SP-49 (cell line): ENCODE measurements around the genes USP17L15, USP17L27 and USP17L29.

DNA sequence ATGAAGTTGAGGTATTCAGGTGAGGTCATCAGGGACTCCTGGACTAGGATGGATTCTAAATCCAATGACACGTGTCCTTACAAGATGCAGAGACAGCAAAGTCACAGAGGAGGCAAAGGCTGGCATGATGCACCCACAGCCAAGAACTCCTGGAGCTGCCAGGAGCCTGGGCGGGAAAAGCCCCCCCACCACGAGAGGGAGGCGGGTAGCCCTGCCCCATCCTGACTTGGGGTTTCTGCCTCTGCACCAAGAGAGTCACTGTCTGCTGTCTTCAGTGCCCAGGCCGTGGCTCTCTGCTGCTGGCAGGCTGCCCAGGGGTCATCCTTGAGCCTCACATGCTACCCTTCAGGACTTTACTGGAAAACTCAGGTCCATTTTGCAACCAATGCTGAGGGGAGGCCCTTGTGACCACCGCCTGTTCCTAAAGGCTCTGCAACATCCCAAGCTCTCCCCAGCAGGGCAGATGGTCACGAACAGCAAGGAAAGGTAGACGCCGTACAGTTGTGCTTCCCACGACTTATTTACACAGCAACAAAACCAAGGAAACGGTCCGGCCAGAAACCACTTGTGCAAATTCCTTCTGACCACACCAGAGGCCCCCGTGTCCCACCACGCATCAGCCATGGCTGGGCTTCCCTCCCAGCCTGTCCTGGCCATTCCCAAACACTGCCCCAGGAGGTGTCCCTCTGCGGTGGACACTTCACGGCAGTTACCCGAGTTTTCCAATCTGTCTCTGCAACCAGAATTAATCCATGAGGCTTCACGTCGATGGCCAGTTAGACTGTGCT, 56.9 kb downstream of the ACOX3 start:
- PRO-cap: no peak

DNA sequence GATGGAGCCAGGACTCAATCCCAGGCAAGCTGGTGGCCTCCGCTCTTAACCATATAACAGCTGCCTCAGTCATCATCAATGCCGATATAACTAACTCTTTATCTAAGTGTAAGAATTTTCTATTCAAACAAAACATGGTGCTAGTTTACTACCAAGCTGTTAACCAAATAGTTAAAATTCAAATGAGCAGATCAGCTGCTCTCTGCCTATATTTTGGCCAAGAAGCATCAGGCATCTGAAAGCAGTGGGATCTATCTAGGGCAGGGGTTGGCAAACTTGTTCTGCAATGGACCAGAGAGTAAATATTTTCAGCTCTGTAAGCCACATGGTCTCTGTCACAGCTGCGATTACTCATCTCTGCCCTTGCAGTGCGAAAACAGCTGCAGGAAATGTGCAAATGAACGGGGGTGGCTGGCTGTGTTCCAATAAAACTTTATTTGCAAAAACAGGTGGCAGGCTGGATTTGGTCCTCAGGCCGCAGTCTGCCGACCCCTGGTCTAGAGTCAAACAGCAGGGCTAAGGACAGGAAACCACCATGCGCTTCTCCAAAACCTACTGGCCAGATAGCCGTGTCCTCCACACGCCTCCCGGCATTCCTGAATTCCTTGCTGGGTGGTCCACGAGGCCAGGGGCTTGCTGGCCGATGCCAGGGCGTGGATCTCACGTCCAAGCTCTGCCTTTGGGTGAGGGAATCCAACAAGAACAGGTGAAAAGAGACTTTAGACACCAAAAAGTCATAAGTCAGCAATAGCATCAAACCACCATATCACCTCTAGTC, 48.6 kb downstream of the ACOX3 start:
- PRO-cap: no peak

GRCh38 chr4:8439162-8439771, 1.3 kb downstream of the ACOX3 start:
- PRO-cap: no peak

- PRO-cap: no peak
Observed at GRCh38 chr4:8442798-8443418, 2.3 kb downstream of the TRMT44 start.

DNA sequence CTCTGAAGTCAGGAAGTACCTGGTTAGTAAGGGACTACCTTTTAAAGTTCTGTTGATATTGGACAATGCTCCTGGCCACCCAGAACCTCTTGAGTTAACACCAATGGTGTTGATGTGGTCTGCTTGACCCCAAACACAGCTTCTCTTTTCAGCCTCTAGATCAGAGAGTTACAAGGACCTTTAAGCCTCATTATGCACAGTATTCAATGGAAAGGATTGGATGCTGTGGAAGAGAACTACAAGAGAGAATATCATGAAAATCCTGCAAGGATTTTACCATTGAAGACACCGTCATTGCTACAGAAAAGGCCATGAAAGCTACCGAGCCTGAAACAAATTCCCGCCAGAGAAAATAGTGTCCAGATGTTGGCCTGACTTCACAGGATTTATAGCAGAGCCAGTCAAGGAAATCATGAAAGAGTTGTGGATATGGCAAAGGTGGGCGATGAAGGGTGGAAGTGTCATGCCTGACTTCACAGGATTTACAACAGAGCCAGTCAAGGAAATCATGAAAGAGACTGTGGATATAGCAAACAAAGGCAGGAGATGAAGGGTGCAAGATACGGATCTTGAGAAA, 16.9 kb downstream of the TRMT44 start:
- PRO-cap: no peak

- PRO-cap: no peak
Observed at GRCh38 chr4:8473802-8474235, 33.2 kb downstream of the TRMT44 start.

GRCh38 chr4:9234086-9234488, at the start of gene USP17L15:
USP17L15 (plus strand) TSS chr4:9234385.
- PRO-cap: no peak

GRCh38 chr4:9343975-9344425, at the start of gene USP17L27:
USP17L27 (plus strand) TSS chr4:9344148.
- PRO-cap: no peak

DNA sequence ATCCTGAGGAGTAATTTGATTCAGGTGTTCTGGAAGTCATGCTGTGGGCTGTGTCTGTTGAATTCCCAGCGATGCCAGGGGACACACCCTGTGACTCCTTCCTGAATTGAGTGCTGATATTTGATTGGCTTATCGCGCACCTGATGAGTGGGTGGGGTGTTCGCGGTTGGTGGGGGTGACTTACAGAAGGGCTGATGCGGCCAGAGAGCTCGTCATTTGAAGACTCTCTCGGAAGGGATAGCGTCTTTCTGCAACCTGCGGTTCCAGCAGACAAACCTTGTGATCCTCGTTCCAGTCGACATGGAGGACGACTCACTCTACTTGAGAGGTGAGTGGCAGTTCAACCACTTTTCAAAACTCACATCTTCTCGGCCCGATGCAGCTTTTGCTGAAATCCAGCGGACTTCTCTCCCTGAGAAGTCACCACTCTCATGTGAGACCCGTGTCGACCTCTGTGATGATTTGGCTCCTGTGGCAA, at the start of gene USP17L29:
USP17L29 (plus strand) TSS at position 301 of the 478 bp plus-strand sequence.
- PRO-cap: no peak

GRCh38 chr4:9604818-9605443, 160.7 kb downstream of the DEFB131A start:
- PRO-cap: unidirectional peak, minus-strand start at chr4:9604907

- PRO-cap: no peak
Observed at GRCh38 chr4:10118976-10119500, 2.4 kb upstream of the WDR1 start.

DNA sequence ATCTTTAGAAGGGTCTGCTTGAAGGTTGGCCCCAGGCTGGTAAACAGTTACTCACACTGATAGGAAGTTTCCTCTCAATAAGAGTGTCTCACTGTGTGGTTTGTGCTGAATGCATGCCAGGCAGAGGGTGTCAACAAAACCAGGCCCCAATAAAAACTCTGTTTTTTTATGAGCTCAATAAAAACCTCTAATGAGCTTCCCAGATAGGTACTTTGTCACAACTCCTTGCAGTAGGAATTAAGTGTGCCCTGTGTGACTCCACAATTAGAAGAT, 35.4 kb downstream of the ZNF518B start:
- PRO-cap: no peak

- PRO-cap: no peak
Observed at GRCh38 chr4:10439801-10440721, 17.2 kb downstream of the ZNF518B start.

DNA sequence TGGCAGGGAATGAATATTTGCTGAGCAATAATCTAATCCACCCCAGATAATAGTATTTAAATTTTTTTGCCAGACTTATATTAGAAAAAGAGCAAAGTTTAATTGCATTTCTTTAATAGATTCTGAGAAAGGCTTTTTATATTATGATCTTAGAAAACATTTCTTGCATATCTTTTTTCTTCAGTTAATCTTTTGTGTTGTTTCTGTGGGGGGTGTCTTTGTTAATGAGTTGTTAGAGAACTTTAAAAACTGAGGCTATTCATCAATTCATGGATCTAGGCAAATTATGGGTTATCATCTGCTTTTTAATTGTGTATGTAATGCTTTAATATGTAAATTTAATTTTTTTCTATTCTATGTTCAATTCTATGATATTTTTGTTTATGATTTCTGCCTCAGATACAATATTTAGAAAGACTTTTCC, 309.9 kb downstream of the HS3ST1 start:
- PRO-cap: no peak

- PRO-cap: no peak
Observed at GRCh38 chr4:11585436-11586126, 156.9 kb upstream of the HS3ST1 start.

- PRO-cap: no peak
Observed at GRCh38 chr4:13298537-13299040, 185.6 kb downstream of the RAB28 start.

DNA sequence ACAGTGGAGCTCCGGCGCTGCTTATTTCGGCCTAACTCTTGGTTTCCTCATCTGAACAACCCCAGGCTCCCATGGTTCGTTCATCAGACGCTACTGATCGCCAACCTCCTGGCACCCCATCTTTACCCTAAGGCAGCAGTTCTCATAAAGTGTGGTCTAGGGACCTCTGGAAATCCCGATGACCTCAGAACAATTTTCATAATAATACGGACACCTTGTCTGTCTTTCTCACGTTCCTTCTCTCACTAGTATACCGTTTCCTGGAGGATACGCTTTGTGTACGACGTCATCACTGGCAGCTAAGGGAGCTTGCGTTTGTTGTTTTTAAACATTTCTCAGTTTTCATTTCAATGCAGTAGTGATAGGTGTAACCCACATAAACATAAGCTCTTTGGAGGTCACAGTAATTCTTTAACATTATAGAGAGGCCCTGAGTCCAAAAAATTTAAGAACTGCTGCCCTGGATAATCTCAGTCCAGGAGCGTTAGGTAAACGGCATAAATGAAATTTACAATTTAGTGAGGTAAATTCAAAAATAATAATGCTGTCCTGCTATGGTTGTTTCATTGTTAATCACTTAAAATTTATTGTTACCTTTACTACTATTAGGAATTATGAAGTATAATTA, 855 bp upstream of the RAB28 start:
- PRO-cap: no peak

GRCh38 chr4:13600548-13600976, 27.0 kb downstream of the BOD1L1 start:
- PRO-cap: no peak

GRCh38 chr4:13610681-13611313, 16.7 kb downstream of the BOD1L1 start:
- PRO-cap: no peak

- PRO-cap: no peak
Observed at GRCh38 chr4:14357713-14358036, 644.6 kb upstream of the CPEB2 start.